CD14-positive monocyte (primary cell): ENCODE results near the genes POLR3H, CENPM, NAGA and CYB5R3.

DNA sequence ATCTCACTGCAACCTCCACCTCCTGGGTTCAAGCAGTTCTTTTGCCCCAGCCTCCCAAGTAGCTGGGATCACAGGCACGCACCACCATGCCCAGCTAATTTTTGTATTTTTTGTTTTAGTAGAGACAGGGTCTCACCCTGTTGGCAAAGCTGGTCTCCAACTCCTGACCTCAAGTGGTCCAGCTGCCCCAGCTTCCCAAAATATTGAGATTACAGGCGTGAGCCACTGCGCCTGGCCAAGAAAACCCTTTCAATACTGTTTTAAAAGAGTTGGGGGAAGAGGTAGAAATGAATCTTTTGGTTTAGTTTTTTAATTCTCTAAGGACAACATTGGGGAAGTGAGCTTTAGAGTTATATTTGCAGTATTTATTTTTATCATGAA is 9.3 kb downstream of the ACO2 start:
- CAGE, long polyA plus RNA, result no peak

DNA sequence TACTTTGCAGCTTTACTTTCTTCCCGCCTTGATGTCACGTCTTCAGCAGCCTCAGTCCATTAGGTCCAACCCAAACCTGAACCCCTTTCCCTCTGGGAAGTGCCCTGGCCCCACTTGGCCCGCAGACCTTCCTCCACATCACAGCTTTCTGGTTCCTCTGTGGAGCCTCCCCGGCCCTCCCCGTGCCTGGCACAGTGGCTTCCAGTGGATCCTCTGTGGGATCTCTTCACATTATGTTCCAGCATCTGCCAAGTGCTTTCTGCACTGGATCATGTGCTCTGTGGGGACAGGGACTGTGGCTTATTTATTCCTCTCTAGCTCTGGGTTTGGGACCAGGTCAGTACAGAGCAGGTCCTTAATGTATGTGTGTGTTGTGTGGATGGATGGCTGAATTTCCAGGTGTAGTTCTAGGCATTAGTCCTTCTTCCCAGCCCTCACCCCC is 30.9 kb downstream of the POLR3H start:
- CAGE, long polyA plus RNA, result no peak

DNA sequence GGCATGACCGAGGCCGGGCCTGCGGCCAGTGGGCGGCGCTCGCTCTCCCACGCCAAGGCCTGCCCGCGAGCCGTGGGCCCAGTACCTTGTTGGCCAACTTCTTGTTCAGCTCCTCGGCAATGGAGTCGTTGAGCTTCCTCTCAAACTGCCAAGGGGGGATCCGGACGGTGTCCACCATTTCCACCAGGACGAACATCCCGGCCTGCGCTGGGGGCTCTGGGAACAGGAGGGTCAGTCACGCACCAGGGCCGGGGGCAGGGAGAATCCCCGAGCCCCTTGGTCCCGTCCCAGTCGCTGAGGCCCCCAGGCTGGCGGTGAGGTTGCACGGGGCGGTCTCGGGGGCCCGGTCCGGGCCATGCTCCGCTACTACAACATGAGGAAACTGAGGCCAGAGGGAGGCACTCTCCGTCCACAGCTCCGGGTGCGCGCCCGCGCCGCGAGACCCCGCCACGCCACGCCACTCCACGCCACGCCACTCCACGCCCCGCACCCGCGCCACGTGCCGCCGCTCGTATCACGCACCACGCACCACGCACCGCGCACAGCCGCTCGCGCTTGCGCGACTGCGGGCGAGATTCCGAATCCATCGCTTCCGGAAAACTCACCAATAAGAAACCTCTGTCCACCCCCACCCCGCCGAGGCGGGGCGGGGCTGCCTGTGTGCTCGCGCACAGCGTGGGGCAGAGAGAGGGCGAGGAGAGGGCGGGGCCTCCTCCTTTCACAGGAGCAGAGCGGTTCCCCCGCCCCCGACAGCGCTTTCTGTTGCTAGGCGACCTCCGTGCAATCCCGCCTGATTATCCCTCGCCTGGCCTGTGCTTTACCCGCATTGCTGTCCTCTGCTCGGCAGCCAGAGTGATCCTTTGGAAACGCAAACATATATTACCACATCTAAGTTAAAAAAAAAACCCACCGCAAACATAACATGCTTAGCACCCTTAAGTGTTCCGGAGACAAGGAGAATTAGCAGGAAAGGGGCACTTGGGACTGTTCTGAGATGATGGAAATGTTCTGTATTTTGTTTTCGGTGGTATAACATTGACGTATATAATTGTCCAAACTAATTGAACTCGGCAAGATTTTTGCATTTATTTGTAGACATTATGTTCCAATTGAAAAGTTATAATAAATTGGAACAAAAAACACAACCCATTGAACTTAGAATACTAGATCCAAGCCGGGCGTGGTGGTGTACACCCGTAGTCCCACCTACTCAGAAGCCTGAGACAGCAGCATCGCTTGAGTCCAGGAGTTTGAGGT is at the start of gene POLR3H:
TSS of gene POLR3H (minus strand) at position 565 of the 1,257 bp plus-strand sequence.
- CAGE, long polyA plus RNA, result no peak

DNA sequence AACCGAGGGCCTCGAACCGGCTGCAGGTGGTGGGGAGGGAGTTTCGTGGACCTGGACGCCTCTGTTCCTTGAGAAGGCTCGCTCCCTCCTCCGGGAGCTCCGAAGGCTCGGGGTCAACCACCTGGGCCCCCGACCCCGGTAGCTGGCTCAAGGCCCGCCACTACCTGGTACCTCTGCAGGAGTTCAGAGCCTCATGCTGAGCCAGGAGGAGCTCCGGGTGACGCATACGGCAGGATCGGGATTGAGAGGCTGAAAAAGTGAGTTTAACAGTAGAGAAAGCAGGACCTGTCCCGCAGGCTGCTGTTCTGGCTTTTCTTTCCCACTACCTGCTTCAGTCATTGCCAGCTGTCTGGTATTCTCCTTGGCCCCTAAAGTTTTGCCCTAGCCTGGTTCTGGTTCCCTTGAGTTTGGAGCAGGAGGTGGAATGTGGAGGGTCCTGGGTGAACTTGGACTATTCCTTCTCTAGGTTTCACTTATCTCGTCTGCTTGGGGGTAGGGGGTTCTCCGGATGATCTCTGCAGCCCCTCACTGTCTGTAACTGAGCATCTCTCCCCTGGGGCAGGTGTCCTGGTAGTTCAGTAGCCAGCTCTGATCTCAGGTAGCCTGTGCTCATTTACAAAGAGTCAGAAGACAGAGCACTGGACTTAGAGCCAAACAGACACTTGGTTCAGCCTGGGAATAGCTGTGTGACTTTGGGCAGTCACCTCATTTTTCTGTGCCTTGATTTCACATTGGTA is 509 bp downstream of the CCDC134 start:
- CAGE, long polyA plus RNA, result no peak

DNA sequence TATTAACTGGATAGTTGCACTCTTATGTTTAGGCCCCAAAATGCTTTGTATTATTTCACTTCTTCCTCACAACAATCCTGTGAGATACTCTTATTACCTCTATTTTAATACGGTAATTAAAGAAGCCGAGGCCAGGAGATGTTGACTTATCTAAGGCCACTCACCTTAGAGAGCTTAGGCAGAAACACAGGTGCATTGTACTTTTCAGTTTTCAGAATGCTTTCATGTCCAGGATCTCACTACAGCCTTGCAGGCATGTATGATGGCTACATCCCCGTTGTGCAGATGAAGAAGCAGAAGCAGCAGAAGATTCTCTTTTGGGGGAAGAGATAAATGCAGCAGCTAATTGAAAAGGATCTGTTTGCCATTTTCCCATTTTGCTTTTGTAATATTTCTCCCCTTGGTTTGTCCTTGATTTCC is 1.4 kb downstream of the SREBF2 start:
- CAGE, long polyA plus RNA, result no peak

DNA sequence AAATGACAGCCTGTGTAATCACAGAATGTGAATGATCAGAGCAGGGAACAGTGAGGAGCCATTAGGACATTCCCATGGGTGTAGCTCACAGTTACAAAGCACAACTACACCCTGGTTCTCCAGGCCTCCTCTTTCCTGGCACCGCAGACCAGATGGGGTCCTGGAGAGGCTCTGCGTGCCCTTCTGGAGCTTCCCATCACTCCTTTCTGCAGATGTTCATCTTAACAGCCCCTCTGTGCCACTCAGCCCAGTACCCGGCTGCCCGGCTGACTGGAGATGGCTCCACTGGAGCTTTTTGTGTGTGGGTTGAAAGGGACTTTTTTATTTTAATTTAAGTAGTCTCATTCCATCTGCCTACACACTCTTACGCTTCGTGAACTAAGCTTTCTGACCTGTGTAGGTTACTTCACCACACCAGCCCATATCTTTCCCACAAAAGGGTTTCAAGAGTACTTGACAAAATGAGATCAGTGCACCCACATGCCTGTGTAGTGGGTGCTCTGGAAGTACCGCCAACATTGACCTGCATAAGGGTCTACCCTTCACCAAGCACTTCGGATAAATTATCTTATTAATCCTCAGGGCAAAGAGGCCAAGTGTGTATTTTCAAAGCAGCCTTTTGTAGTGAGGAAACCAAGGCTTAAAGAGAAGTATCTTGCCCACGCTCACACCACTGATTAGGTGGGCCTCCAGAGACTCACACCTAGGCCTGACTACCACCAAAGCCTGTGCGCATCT is 29.8 kb downstream of the SREBF2 start:
- CAGE, long polyA plus RNA, result no peak

GRCh38 chr22:41910446-41910965 is 4.4 kb downstream of the SHISA8 start:
- CAGE, long polyA plus RNA, result no peak

DNA sequence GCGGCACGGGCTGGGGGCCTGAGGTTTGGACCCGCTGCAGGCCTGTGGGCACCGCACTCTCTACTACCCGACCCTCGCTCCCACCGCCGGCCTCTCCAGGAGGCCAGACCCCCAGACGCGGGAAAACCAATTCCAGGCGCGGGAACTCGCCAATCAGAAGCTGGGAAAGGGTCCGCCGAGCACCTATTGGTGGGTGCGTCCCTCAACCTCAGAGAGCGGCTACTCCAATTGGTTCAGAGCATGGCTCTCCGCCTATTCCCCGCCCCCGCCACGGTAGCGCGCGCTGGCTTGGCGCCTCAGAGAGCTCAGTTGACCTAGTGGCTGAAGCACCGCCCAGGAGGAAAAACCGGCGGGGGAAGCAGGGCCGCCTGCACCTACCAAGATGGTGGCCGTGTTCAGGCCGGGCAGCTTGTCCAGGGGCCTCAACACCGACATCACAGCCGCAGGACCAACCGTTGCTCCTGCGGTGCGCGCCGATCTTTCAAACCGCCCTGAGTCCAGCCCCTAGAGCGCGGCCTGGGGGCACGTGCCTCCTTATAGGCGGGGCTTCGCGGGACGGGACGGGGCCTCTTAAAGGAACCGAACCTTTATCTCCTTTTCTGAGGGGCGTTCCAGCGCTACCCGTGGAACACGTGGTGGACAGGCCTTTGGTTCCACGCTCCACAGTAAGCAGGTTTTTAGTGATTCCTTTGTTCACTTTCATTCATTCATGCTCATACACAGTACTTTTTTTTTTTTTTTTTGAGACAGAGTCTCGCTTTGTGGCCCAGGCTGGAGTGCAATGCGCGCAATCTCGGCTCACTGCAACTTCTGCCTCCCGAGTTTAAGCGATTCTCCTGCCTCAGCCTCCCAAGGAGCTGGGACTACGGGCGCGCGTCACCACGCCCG is at the start of gene CENPM:
TSS of gene CENPM (minus strand) at position 511 of the 888 bp plus-strand sequence.
- CAGE, long polyA plus RNA, result no peak

DNA sequence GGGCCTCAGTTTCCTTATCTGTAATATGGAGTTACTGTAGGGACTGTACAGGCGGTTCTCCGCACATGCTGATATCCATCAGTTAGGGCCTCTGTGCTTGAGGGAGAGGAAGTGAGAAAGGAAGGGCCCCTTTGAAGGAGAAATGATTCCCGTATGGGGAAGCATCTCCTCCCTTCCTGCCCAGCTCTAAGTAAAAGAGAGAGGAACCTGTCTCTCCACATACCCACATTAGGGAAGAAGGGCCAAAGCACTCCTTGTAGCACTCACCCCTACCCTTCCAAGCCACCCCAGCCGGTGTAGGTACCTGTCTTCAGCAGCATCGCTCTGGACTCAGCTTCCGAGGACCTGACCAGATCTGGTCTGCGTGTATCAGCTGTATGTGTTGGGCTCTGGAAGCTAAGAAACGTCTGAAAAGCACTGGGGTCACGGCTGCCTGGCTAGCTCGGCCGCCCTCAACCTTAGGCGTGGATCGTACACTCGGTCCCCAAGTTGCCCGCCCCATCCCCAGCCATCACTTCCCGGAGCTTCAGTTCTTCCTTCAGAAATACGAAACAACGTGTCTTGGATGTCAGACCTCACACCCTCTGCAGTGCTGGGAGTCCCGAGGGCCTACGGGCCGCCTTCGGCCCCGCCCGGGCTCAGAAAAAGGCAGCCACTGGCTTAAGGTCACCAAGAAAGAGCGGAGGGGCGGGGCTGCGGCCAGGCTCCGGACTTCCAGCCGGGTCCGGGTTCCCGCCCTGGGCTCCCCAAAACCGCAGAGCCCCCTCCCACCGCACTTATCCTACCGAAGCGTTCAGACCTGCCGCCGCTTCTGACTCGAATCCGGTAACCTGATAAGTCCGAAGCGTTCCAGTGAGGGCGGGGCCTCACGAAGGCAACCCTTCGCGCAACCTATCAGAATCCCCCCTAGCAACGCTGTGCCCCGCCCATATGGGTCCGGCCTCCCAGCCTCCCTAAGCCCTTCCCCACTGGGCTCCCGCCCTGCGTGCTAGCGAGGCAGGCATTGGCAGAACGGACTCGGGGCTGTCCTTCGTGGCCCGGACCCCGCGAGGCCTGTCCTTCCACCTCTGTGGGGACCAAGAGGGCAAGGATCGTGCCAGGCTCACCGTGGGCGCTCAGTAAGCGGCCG is at the start of gene NAGA:
TSS of gene NAGA (minus strand) at position 835 of the 1,129 bp plus-strand sequence.
- CAGE, long polyA plus RNA, result start-site peak on the minus strand centred at position 640 of the sequence, 112 bp wide, 164 and 222 reads in 2 replicates; start-site peak on the minus strand centred at position 823 of the sequence, 29 bp wide, 99 and 117 reads in 2 replicates

GRCh38 chr22:42080328-42080843 is 886 bp downstream of the SMDT1 start:
- CAGE, long polyA plus RNA, result no peak

DNA sequence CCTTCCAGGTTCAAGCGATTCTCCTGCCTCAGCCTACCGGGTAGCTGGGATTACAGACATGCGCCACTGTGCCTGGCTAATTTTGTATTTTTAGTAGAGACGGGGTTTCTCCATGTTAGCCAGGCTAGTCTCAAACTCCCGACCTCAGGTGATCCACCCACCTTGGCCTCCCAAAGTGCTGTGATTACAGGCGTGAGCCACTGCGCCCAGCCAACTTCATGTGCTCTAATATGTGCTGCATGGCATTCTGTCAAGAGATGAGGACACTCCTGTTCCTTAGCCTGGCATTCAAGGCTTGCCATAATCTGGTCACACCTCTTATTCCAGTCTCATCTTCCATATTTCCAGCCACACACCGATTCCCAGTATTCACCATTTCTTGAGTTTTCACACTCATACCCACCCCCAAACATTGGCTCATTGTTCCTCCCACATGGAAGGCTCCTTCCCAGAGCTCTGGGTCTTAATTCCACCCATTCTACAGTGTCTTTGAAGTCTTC is 2.8 kb downstream of the SMDT1 start:
- CAGE, long polyA plus RNA, result no peak

GRCh38 chr22:42127726-42128597 is 2.6 kb downstream of the CYP2D6 start:
- CAGE, long polyA plus RNA, result no peak

GRCh38 chr22:42256104-42256579 is 14.3 kb downstream of the TCF20 start:
- CAGE, long polyA plus RNA, result no peak

DNA sequence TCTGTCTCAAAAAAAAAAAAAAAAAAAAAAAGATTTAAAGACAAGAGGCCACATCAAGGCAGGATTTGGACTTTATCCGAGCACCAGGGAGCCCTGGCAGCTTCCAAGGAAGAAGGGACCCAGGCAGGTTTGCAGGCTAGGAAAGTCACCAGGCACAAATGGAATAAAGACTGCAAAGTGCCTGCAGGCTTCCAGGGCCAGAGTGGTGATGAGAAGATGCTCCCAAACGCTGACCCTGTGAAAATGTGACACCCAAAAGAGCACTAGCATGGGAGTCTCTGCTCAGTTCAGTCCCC is 45.6 kb upstream of the TCF20 start:
- CAGE, long polyA plus RNA, result no peak

DNA sequence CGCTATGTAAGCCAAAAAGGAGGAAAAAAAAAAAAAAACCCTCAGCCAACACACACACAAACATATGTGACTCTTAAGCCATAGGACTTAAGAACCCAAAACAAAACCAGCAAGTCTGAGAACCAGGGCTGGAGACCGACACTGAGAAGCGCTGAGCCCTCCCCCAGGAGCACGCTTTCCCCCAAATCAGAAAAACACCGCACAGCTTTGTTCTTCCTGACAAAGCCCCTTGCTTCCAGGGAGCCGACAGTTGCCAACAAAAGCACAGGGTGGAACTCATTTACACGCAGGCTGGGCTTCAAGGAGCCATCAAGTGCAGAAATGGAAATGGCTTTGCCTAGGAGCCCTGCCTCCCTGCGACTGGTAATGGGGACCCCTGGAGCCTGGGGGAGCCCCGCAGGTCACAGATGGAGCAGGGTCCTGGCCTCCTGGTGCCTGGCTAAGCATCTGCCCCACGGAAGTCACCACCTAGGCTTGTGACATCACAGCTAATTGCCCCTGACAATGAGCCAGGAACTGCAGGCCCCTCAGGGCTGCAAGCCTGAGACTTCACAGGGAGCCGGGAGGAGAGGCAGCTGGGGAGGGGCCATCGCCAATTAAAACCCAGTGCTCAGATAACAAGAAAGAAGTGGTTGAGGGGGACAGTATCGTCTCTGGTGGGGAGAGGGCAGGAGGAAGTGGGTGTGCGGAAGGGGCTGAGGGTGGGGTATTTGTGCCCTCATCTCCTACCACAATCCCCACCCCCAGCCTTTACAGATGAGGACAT is 66.9 kb downstream of the NFAM1 start:
- CAGE, long polyA plus RNA, result no peak

DNA sequence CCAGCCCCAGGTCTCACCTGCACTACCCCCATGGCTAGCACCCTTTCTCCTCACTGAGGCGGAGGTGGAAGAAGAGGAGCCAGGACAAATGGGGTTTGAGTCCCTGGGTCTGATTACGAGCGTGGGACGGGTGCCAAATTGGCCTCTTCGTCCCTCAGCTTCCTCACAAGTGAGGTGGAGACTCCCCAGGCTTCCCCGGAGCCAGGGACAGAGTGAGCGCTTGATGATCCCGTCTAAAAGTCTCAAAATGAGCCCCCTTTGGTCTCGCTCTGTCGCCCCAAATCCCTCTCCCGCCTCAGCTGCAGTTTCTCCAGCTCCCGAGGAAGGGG is 64.1 kb downstream of the NFAM1 start:
- CAGE, long polyA plus RNA, result no peak

DNA sequence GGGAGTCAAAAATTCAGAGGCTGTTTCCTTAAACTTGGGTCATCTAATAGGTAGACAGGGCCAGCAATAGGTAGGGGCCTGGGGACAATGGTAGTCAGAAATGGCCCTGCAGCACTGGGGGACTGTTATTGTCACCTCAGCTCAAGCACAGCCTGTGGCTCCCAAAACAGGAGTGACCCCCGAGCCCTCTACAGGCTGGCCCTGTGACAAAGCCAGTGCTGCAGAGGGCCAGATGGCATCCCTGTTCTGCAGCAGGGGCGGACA is 11.4 kb downstream of the NFAM1 start:
- CAGE, long polyA plus RNA, result no peak

- CAGE, long polyA plus RNA, result no peak
Observed at GRCh38 chr22:42495577-42496106, 24.0 kb downstream of the RRP7A start.

GRCh38 chr22:42623328-42623660 is 8.6 kb upstream of the POLDIP3 start:
- CAGE, long polyA plus RNA, result no peak

DNA sequence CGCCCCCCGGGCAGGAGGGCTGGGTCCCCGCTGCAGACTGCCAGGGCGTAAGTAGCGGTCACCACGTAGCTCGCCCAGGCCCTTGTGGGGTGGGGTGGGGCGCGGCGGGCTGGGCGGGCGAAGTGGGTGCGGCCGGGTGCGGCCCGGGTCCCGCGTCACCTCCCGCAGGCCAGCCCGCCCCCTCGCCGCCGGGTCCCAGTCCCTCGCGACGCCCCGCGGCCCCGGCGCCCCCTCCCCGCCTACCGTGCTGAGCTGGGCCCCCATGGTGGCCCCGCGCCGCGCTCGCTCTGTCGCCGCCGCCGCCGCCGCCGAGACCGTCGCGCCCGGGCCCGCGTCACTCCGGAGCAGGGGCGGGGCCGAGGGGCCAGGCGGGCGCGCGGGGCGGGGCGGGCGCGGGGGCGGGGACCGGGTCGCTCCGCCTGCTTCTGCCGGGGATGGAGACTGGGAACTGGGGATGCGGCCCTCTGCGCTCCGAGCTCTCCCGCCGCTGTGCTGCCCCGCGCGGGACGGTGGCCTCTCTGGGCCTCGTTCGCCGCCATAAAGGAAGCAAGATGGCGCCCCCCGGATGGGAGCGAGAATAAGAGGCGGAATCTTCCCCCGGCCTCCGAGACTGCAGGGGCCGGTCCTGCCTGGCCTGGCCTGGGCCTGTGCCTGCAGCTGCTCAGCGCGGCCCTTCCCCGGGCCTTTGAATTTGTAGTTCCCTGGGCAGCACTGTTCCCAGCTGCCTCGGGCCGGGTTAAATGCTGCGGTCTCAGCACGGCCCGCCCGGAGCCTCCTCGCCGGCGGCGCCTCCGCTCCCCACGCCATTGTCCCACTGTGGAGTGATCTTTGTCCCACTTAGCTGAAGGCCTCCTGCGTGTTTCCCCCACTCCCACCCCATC is at the start of gene CYB5R3:
TSS of gene CYB5R3 (minus strand) at position 341 of the 881 bp plus-strand sequence.
- CAGE, long polyA plus RNA, result no peak